HT1080 (cell line): ENCODE data around the genes ENTPD1, ZNF518A, TLL2 and MORN4.

GRCh38 chr10:95755890-95756259, at the start of gene ENTPD1:
TSS of gene ENTPD1 (plus strand) at chr10:95756163.
RAMPAGE:
- cytosol, long total RNA: no peak
- long total RNA: no peak
- nucleus, long total RNA: no peak

DNA sequence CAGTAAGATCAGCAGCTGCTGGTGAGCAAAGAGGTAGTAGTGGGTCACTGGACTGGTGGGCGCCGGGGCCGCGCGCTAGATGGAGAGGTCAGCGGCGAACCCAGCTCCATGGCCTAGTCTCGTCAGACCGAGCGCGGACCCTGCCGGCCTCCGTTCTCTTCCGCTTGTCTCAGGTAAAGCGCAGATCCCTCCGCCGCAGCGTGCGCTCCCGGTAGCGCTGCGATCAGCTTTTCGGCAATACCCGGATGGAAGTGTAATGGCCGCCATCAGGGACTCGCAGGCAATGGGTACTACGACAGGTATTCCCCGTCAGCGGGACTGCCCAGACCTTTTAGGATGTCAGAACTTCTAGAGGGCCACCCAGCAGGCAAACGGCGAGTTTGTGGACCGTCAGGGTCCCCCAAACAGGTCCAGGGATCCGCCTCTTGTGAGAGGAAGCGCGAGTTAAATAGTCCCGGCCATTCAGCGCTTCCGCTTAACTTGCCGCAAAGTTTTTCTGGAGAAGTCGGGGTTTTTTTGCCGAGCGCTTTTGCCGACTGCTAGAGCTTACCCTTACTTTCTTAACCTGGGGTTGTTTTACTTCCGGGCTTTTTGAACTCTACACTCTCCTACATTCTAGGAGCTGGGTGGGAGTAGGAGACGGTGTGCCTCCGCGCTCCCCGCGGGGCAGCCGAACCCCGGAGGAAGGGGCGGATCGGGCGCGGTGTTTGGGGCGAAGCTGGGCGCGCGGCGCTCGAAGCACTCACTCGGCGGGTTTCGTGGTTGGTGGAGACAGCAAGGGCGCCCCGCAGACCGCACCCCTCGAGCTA, at the start of gene ZNF518A:
Gene ZNF518A, plus strand, starts transcription at position 478 of the 809 bp plus-strand sequence.
RAMPAGE:
- cytosol, long total RNA: no peak
- long total RNA: start-site peak on the plus strand centred at position 204 of the sequence, 74 bp wide, 17 reads
- nucleus, long total RNA: no peak

DNA sequence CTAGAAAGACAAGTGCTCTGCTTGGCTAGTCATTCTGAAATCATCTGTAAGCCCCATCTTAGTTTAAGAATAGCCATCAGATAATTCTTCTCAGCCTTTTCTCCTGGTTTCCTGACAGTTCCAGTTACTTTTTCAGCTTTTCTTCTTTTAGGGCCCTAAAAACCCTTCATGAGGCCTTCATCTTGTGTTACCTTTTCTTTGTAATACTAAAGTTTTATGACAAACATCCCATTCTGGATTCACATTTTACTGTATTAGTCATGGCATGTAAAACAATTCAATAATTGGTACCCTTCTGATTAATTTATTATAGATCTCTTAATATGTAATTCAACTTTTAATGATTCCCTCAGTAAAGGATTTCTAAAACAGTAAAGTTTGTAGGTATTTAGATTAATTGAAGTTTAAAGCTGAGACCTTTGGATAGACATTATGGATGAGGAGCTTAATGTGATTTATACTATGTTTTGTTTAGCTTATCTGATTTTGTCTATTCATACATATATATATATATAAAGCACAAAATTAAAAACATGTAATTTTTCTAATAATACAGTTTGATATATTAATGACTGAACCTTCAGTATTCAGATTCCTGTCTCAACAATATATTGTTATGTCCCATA, 24.6 kb downstream of the ZNF518A start:
RAMPAGE:
- cytosol, long total RNA: no peak
- long total RNA: no peak
- nucleus, long total RNA: no peak

DNA sequence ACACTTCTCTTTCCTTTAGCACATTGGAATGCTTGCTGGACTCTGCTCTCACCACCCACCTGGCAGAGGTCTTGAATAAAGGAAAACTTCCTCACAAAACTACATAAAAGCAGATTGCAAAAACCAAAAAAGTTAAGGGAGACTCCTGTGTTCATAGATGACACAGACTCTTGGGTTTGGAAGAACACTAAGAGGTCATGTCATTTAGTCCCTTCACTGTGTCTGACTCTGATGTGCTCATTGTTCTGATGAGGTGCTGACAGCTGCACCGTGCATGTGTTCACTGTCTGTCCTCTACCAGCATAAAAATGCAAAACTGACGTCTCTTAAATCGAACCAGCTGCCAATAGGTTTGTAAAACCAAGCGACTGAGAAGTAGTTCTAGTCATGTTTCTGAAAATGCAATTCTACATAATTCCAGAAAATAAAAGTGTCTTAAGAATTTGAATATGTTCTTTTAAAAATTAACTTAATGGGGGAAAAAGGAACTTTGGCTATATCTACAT, 11.3 kb downstream of the BLNK start:
RAMPAGE:
- cytosol, long total RNA: no peak
- long total RNA: no peak
- nucleus, long total RNA: no peak

GRCh38 chr10:96513462-96514428, at the start of gene TLL2:
TSS of gene TLL2 (minus strand) at chr10:96513926.
RAMPAGE:
- cytosol, long total RNA: no peak
- long total RNA: no peak
- nucleus, long total RNA: no peak

DNA sequence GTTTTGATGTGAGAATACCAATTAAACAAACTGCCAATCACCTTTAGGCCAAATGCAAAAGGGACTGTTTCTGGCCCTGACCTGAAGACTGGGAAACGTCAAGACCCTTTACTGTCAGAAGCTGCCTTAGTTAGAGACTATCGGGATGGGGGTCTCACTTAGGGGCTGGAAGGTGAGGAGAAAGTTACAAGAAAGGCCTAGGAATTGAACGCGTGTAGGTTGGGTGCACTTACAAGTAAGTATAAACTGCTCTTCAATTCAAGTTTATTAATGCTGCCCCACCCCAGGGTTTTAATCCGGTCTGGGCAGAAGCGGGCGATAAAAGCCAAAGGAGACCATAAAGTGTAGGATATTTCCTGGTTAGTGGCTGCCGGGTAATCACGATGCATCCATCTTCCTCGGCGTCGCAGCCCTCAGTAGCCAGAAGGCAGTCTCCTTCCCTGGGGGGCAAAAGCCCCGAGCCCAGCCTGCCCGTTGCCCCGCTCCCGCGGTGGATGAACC, 840 bp downstream of the TM9SF3 start:
RAMPAGE:
- cytosol, long total RNA: no peak
- long total RNA: no peak
- nucleus, long total RNA: no peak

GRCh38 chr10:96588707-96589144, 1.9 kb upstream of the TM9SF3 start:
RAMPAGE:
- cytosol, long total RNA: no peak
- long total RNA: no peak
- nucleus, long total RNA: no peak

DNA sequence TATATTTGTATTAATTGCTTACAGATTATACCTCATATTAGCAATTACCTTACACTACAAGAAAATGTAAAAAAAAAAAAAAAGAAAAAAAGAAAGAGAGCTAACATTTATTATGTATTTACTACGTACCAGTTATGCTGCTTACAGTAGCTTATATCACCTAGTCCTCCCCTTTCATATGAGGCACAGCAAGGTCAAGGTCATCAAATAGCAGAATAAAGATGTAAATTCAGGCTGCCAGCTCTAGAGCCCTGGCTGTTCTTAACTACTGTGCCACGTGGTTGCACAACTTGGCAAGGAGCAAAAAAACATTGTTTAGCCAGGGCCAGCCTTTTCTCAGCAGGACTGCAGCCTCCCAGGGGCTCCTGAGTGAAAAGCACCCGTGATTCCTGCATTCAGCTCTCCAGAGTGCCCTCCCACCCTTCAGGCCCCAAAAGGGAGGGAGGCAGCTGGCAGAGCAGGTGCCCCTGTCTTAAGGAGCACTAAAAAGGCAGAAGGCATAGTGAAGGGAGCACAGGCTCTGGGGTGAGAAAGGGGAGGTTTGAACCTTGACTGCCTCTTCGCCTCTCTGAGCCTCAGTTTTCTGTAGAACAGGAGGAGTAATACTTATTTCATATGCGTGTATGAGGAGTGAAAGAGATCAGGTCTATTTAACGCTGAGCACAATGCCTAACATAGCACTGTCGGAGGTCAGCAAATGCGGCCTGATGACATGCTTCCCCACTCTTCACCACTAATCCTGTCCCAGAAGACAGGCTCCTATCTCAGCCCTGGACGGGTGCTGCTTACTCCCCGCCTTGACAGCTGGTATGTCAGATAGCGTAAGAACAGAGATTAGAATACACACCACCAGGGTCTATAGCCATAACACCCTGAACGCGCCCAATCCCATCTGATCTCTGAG, 32.0 kb upstream of the TM9SF3 start:
RAMPAGE:
- cytosol, long total RNA: no peak
- long total RNA: no peak
- nucleus, long total RNA: no peak

RAMPAGE:
- cytosol, long total RNA: no peak
- long total RNA: no peak
- nucleus, long total RNA: no peak
Observed at GRCh38 chr10:96832717-96833497, 809 bp downstream of the LCOR start.

DNA sequence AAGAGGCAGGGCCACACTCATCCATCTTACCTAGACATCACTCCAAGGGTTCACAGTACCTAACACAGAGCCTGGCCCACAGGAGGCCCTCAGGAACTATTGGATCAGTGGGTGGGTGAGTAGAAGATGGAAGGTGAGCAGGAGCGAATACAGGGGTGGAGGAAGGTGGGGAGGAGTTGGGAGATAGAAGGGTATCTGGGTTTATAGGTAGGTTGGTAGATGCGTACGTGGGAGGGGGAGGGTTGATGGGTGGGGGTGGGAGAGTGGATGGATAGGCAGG, 34.7 kb downstream of the SLIT1 start:
RAMPAGE:
- cytosol, long total RNA: no peak
- long total RNA: no peak
- nucleus, long total RNA: no peak

RAMPAGE:
- cytosol, long total RNA: no peak
- long total RNA: no peak
- nucleus, long total RNA: no peak
Observed at GRCh38 chr10:97320011-97320749, 1.1 kb downstream of the FRAT1 start.

GRCh38 chr10:97321798-97322463, 2.9 kb downstream of the FRAT1 start:
RAMPAGE:
- cytosol, long total RNA: no peak
- long total RNA: no peak
- nucleus, long total RNA: no peak

GRCh38 chr10:97366706-97367657, 32.5 kb upstream of the FRAT2 start:
RAMPAGE:
- cytosol, long total RNA: no peak
- long total RNA: no peak
- nucleus, long total RNA: no peak

RAMPAGE:
- cytosol, long total RNA: no peak
- long total RNA: no peak
- nucleus, long total RNA: no peak
Observed at GRCh38 chr10:97384826-97386066, 15.9 kb downstream of the RRP12 start.

GRCh38 chr10:97427478-97428235, 1.7 kb downstream of the PGAM1 start:
RAMPAGE:
- cytosol, long total RNA: no peak
- long total RNA: no peak
- nucleus, long total RNA: no peak

RAMPAGE:
- cytosol, long total RNA: no peak
- long total RNA: no peak
- nucleus, long total RNA: no peak
Observed at GRCh38 chr10:97456527-97457205, 10.7 kb downstream of the ZDHHC16 start.

DNA sequence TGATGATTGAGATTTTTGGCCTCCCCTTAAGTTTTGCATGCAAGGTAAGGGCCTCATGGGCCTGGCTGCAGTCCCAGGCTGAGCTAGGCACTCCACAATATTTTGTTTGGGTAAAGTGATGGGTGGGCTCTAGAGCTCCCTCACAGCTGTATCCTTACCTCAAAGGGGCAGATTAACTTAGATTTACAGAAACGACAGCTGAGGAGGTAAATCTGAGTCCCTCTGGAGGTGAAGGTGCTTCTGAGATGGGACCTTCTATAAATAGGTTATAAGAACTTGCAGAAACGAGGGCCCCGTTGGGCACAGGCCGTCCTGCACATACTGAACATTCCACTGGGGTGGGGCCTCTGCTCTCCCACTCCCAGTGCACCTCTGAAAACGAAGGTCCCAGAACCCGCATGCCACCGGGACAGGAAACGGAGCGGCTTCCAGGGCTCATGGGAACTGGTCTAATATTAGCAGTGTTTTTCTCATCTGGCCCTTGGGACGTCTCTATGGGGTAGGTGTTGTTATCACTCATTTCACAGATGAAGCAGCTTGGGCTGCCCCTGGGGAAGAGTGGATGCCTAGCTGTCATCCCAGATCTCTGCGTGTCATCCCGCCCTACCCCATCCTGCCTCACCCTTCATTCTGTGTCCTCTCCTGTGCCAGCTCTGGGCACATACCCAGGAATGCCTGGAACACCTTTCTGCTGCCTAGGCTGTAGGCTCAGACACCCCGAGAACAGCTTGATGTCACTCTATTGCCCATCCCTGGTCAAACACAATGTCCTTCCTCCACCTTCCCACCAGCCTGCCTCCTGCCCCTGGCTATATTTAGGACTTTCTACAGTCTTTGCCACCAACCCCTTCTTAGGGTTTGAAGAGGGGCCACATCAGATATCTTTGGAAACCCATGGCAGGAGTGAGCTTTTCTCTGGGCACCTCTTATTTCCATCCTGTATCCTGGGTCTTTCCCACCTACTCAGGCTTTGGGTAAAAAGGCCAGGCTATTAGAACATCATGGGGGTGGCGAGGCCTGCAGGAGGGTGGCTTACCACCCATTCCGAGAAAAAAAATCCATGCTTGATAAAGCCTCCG, 19.7 kb downstream of the C10orf62 start:
RAMPAGE:
- cytosol, long total RNA: no peak
- long total RNA: no peak
- nucleus, long total RNA: no peak

RAMPAGE:
- cytosol, long total RNA: no peak
- long total RNA: no peak
- nucleus, long total RNA: no peak
Observed at GRCh38 chr10:97633369-97633891, at the start of gene MORN4. TSS of gene MORN4 (minus strand) at chr10:97633500.

GRCh38 chr10:97633892-97634247, 570 bp upstream of the MORN4 start:
RAMPAGE:
- cytosol, long total RNA: no peak
- long total RNA: no peak
- nucleus, long total RNA: no peak

DNA sequence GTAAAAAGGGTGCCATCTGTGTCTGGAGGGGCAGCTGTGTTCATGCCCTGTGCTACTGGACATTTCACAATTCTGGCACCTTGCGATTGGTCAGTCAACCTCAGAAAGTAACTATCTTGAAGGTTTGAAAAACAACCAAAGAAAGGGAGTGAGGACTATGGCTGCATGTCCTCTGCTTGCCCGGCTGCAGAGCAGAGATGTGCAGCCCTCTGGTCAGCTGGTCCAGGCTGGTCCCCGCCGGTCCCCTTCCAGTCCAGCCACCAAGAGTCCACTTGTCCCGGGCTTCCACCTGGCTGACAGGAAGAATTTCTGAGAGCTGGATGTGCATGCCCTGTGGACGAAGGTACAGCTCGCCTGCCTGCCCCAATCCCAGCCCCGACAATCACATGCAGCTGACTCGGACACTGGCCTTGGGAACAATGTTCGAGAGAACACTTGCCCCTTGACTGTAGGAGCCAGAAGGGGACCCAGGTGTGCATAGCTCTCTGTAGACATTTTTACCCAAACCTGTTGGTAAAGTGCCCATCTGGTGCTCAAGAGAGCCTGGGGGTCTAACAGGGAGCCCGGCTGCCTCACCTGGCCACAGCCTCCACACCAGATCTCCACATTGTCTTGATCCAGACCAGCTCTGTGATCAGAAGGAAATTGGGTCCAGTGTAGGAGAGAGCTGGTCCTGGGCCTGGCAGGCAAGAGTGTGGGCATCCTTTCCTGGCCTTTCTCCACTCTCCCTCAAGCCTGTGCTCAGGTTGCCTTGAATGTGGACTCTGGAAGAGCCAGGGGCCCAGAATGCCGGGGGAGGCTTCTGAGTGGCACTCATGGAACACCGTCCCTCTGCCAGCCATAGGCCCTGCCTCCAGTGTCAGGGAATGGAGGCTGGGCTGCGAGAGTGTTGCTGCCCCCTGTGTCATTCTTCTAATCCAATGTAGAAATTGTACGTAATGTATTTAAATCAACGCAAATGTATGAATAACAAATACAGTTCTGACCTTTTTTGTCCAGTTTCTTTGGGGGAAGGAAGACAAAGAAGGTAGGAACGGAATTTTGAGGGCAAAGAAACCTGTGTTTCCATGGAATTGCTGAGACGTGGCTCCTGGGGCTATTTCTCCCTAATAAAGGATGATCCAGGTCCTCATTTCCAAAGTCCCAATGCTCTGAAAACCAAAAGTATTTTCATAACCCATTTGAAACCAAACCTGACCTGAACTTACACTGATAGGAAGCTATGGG, 11.6 kb downstream of the AVPI1 start:
RAMPAGE:
- cytosol, long total RNA: no peak
- long total RNA: no peak
- nucleus, long total RNA: no peak